Measurements from ENCODE around the genes CLGN, INPP4B and USP38.

DNA sequence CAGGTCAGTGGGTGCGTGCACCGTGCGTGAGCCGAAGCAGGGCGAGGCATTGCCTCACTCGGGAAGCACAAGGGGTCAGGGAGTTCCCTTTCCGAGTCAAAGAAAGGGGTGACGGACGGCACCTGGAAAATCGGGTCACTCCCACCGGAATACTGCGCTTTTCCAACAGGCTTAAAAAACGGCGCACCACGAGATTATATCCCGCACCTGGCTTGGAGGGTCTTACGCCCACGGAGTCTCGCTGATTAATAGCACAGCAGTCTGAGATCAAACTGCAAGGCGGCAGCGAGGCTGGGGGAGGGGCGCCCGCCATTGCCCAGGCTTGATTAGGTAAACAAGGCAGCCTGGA lies 14.0 kb downstream of the CLGN start:
- RRBS = no CpG with 5 or more reads among the region's 23 CpGs

- RRBS = no CpG with 5 or more reads among the region's 40 CpGs
Observed at GRCh38 chr4:140427524-140428083, at the start of gene CLGN. Gene CLGN, minus strand, starts transcription at chr4:140427648.

GRCh38 chr4:140642462-140642810 lies 73.7 kb upstream of the UCP1 start:
- RRBS = no CpG with 5 or more reads among the region's 6 CpGs

GRCh38 chr4:140642811-140644043 lies 74.5 kb upstream of the UCP1 start:
- RRBS = 80% methylated on average over 9 of the region's 69 CpGs

DNA sequence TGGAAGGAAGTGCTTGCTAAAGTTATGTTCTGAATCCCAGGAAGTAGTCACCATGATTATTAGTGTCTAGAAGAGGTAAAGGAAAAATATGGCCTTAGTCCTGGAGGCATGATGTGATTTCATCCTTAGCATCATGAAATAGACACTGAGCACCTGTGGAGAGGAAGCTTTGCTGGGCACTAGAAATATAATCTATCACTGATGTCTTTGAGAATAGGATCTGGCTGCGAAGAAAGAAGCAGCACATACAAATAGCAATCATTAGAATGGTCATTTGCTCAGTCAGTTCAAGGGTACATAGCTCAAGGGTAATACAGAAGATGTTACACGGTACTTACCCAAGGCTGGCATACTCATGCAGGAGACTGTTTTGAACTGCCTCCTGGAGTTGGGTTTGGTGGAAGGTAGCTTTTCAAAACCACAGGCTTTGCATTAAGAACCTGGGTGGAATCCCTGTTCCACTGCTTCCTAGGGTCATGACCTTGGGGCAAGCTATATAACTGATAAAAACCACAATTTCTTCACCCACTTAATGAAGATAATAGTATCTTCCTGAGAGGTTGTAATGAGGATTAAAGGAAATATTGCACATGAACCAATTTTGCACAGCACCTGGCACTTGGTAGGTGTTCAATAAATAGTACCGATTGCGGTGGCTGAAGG lies 36.6 kb downstream of the TBC1D9 start:
- RRBS = no CpG with 5 or more reads among the region's 4 CpGs

GRCh38 chr4:140755368-140755542 lies 930 bp downstream of the TBC1D9 start:
- RRBS = no CpG with 5 or more reads among the region's 3 CpGs

DNA sequence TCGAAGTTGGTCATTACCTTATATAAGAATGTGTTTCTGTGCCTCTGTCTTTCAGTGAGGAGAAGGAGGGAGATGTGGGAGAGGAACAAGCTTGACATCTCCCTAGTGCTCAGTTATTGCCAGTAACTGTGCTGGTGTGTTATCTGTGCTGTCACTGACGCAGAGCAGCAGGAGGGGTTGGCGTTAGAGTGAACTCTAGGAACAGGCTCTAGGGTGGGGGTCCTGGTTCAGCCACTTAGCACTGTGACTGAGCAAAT lies 34.0 kb upstream of the TBC1D9 start:
- RRBS = no CpG with 5 or more reads among the region's 3 CpGs

GRCh38 chr4:140800560-140801097 lies 44.4 kb upstream of the TBC1D9 start:
- RRBS = no CpG with 5 or more reads among the region's 6 CpGs

- RRBS = no CpG with 5 or more reads among the region's 5 CpGs
Observed at GRCh38 chr4:140935262-140935752, 179.1 kb upstream of the TBC1D9 start.

DNA sequence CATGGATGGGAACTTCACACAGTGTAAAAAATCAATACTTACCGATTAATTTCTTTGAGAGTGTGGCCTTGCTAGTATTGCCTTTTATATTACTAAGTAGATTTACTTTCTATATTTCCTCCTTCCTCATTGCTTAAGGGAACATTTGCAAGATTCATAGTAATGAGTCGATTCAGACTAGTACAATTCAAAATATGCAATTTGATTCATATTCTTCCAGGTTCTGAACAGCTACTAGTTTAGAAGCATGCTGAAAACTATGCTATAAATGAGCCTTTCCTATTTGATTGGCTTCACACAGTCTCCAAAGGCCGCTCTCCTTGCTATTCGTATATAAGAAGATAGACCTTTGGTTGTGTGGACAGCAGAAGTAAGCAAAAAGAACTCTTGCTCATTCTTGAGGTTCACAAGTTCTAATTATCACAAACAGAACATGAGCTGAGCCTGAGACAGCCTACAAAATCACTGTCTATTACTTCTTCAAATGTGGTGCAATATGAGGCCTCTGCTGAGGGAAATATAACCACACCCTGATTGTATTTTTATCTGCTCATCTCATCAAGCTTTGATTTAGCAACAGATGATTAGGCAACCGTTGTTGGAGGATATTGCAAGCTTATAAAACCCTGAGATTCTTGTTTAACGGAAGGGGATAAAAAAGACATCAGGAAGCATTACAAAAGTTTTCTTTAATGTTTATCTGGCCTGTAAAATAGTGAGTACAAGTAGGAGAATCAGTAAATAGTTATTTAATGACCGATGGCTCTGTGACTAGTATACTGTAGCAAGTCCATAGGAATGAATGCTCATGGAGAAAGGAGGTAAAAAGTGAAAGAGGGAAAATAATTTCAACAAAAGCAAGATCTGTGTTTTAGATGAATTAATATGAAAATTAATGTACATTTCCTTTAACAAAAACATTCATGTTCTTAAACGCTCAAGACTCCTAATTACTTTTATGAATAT lies 108.4 kb downstream of the ZNF330 start:
- RRBS = no CpG with 5 or more reads among the region's 8 CpGs

GRCh38 chr4:141353152-141353643 lies 132.5 kb downstream of the ZNF330 start:
- RRBS = no CpG with 5 or more reads among the region's 4 CpGs

GRCh38 chr4:141638102-141638621 lies 1.8 kb downstream of the IL15 start:
- RRBS = no CpG with 5 or more reads among the region's 3 CpGs

DNA sequence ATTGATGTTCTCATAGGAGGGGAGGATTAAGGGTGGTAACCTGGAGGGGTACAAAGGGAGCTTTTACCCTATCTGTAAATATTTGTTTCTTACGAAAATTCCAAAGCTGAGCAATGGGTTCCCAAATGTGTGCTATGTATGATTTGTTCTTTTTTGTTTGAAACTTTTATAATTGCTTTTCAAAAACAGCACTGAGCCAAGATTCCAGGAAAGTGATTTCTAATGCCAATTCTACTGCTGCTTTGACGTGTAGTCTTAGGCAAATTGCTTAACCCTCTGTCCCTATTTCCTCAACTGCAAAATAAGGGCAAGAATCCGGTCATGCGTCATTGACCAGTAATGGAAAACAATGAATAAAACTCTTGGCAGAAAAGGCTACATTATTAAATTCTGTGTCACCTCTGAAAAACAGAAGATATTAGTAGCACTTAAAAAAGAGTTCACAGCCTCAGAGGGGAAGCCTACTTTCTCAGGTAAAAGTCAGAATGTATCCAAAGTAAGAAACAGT lies 454.7 kb downstream of the IL15 start:
- RRBS = no CpG with 5 or more reads among the region's 4 CpGs

DNA sequence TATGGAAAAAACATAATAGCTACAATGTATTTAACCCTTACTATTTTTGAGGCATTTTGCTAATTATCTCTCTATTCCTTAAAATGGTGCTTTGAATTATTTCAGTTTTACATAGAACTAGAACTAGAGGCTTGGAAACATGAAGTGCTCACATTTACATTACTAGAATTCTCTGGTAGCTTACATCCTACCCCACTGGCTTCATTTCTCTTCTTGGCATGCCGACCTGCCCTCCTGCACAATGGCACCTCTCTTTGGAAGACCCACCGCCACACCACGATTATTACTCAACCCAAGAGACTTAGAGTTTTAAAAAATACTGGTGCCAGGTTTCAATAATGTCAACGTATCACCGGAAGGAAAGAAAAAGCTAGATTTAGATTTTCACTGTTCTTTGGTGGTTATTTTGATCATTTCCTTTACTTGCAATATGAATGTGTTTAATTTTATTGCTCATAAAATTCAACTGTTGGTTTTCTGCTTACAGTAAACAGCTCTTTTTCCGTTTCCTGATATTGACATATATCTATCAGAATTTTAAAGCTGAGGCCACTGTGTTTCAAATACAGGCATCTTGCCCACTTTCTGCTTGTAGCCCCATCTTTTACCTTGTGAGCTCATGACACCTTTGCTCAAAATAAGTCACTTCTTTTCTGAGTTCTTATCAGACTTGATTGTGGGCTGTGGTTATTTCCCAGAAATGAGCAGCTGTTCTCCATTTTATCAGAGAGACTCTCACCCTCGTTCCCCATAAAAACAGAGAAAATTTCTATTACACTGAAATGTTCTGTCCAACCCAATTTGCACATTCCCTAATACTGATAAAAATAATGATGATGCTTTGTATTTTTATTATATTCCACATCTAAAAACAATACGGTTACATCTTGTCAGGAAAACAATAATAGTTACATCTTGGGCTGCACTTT lies 439.1 kb downstream of the INPP4B start:
- RRBS = no CpG with 5 or more reads among the region's 8 CpGs

- RRBS = no CpG with 5 or more reads among the region's 2 CpGs
Observed at GRCh38 chr4:142417080-142417452, 429.0 kb downstream of the INPP4B start.

DNA sequence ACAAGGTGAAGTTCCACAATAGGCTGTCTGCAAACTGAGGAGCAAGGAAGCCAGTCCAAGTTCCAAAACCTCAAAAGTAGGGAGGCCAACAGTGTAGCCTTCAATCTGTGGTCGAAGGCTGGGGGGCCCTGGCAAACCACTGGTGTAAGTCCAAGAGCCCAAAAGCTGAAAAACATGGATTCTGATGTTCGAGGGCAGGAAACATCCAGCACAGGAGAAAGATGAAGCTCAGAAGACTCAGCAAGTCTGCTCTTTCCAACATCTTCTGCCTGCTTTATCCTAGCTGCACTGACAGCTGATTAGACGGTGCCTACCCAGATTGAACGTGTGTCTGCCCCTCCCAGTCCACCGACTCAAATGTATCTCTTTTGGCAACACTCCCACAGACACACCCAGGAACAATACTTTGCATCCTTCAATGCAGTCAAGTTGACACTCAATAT lies 285.6 kb downstream of the INPP4B start:
- RRBS = no CpG with 5 or more reads among the region's 5 CpGs

- RRBS = no CpG with 5 or more reads among the region's 5 CpGs
Observed at GRCh38 chr4:142567204-142567655, 278.9 kb downstream of the INPP4B start.

DNA sequence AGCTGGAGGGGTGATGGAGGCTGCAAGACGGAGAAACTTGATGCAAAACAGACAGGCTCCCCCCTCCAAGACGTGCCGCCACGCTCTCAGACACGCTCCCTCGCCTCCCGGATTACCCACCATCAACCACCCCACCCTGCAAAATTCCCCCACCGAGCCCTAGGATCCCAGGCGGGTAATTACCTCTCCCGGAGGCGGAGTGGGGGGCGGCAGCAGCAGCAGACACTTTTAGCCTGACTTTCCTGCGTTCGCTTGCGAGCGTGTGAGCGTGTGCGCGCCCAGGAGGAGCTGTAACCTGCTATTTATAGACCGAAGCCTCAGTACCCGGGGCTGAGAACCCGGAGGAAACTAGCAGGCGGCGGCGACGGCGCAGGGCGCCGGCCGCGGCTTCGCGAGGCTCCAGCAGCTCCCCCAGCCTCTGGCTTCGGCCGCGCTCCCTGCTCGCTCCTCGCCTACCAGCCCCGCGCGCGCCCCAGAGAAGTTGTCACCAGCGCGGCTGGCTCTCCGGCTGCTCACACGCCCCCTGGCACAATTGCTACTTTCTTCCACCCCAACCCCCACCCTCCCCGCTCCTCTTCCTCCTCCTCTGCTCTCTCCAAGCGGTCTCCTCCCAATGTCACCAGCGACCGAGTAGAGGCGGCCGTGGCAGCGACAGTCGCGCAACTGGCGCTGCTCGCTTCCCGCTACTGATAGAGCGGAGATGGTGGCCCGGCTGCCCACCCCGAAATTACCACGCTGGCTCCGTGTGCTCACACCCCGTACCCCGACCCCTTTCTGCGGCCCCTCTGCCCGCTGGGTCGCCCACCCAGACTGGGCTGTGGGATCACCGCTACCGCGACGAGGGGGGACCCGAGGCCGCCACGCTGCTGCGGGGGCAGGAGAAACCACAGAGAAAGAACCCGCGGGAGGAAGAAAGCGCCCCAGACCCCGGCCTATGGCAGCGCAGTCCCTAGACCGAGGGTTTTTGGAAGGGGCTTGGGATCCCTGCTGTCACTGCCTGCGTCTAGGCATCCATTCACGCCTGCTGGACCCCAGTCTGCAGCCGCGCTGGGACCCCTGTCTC lies at the start of gene INPP4B:
Gene INPP4B, minus strand, starts transcription at position 276 of the 1,063 bp plus-strand sequence.
- RRBS = 3% methylated on average over 11 of the region's 86 CpGs

GRCh38 chr4:142961841-142962313 lies 115.8 kb upstream of the INPP4B start:
- RRBS = no CpG with 5 or more reads among the region's 1 CpG

- RRBS = 1% methylated on average over 42 of the region's 73 CpGs
Observed at GRCh38 chr4:143184542-143185289, at the start of gene USP38. Gene USP38, plus strand, starts transcription at chr4:143184917.

Data from CMK (cell line).